Epithelial cell of alveolus of lung (primary cell): ENCODE measurements around the genes FTSJ1, HDAC6 and CCDC120.

DNA sequence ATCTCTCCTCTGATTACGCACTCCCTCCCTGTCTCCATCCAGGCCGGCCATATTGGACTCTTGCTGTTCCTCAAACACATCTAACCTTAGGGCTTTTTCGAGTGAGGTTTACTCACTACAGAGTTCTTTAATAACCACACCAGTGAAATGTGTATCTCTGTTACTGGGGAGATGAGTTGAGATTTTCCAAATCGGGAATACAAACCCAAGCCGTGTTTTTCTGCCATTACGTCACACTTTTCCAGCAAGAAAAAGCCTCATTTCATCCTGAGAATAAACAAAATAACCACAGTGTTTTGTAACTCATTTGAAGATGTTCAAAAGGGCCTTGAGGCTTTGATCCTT, 2.8 kb downstream of the USP11 start:
- RAMPAGE, long total RNA = no peak
- RRBS = no CpG with 5 or more reads among the region's 6 CpGs

- RAMPAGE, long total RNA = no peak
- RRBS = no CpG with 5 or more reads among the region's 17 CpGs
Observed at GRCh38 chrX:47315991-47316872, 54.1 kb upstream of the ZNF157 start.

DNA sequence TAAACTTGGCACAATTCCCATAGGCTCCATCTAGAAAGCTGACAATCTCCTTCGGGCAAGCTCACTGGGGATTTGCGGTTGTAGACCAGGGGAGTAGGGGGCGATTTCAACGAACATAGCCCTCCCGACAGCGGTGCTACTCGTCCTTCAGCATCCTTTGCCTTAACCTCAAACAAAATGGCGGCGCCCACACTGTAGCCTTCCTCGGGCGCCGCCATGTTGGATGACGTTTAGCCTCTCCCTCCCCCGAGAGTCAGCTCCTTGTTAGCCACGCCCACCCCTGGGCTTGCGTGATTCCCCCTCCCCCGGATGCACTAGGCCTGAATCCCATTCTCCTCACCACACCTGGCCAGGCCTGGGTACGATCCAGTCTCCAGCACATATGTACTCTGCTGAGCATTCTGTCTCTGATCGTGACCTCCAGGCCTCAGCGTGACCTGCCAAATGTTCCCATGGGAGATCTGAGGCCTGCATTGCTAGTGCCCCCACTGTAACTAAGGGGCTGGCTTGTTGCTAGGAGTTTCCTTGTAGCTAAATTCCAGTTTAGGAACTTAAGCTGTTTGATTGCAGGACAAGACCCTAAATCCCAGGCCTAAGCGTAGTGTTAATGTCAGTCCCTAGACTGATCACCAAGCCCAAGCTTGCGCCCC, 48.9 kb upstream of the ZNF157 start:
- RAMPAGE, long total RNA = no peak
- RRBS = no CpG with 5 or more reads among the region's 22 CpGs

GRCh38 chrX:47676349-47676949, 17.5 kb upstream of the UXT start:
- RAMPAGE, long total RNA = no peak
- RRBS = no CpG with 5 or more reads among the region's 5 CpGs

GRCh38 chrX:48466753-48467908, 2.9 kb downstream of the SLC38A5 start:
- RAMPAGE, long total RNA = no peak
- RRBS = no CpG with 5 or more reads among the region's 27 CpGs

DNA sequence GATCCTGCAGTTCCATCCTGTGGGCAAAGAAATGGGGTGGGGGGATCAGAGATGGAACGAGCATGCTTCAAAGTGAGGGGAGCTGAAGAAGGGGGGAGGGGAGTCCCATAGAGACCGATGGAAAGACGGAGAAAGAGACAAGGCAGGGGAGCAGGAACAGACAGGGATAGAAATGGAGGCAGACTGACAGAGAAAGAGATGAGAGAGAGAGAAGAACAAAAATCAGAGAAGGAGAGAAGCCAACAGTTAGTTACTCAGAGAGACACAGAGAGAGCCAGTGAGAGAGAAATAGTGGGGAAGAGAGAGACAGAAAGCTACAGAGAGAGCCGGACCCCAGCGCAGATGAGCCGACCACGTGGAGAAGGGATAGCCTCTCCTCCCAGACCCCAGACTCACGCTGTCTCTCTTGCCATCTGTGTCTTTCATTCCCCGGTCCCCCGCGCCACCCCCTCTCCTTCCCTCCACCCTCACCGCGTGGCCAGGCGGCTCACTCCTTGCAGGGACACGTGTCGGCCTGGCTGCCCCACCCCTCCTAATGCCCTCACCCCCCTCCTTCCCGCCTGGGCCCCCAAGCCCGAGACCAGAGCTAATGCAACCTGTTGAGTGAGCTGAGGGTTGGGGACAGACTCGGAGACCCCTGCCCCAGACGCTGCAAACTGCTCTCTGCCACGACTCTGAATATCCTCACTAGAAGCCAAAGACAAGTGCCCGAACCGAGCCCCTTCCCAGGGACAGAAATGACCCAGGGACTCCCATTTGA, 2.0 kb downstream of the SLC38A5 start:
- RAMPAGE, long total RNA = start-site peak on the minus strand centred at position 417 of the sequence, 46 bp wide, 39 and 166 reads in 2 replicates
- RRBS = 15% methylated on average over 5 of the region's 23 CpGs

DNA sequence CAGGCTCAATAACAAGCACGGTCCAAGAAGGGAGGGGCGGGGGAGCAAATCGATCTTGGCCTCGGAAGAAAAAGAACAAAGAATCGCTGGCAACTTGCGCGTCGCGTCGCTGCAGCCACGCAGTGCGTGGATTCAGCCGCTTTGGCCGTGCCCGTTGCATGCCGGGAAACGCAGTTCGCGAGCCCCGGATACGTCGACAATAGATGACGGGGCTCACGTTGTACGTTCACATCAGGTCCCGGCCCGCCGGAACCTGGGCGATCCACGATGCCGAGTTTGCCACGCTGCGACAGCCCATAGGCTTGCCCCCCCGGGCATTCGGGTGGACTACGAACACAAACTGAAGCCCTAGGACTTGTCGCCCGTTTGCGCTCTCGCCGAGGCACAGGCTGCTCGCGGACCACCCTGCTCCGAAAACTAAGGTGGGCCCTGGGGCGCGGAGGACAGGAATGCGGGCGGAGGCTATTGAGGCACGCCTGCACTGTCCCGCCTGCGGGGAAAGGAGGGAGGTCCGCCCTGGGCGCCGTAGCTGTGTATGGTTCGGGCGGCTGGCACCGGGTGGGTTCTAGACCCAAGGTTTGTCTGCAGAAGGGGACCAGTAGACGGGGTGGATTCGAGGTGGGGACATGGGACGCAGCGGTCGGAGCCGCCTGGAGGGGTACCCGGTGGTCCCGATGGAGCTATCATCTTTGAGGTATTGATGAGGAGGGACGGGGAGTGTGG, at the start of gene FTSJ1:
FTSJ1 (plus strand) TSS at position 225 of the 723 bp plus-strand sequence.
- RAMPAGE, long total RNA = start-site peak on the plus strand centred at position 291 of the sequence, 136 bp wide, 53 and 164 reads in 2 replicates
- RRBS = 49% methylated on average over 12 of the region's 66 CpGs

DNA sequence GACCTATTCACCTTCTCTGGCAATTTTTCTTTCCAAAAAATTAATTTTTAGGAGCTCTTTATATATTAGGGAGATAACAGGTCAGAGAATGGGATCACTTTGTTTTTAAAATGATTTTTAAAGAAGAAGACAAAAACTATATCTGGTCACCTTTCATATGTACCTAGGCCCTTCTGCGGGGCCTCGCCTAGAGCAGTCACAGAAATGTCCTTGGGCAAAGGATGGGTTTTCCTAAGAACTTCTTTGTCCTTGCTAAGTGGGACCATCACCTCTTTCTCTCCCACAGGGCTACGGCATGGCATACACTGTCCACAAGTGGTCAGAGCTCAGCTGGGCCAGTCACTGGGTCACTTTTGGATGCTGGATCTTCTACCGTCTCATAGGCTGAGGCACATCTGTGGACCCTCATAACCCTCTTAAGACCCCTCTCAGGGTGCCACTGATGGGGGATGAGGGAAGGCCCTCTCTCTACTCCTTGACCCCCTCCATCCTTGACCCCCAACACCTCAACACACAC, 1.5 kb upstream of the EBP start:
- RAMPAGE, long total RNA = no peak
- RRBS = no CpG with 5 or more reads among the region's 4 CpGs

- RAMPAGE, long total RNA = no peak
- RRBS = no CpG with 5 or more reads among the region's 10 CpGs
Observed at GRCh38 chrX:48528147-48528812, 6.7 kb downstream of the EBP start.

DNA sequence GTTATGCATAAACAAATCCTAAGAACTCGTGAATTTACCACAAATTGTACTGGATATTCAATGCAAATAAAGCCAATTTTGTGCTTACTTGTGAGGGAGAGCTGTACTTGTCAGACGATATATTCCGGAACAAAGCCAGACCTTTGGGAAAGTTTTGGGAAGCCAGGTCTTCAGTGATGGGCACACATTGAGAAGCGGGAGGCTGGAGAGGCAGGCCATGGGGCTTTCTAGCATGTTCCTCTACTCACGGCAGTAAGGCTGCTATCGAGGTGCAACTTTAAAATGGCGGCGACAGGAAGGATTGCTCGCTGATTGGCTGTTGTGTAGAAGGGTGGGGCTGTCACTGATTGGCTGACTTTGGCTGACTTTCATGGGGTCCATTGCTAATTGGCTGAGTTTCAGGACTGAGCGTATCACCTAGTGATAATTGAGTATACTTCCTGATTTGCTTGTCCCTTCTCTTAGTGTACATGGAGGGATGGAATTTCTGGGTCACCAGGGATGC, 19.8 kb upstream of the GLOD5 start:
- RAMPAGE, long total RNA = no peak
- RRBS = no CpG with 5 or more reads among the region's 10 CpGs

DNA sequence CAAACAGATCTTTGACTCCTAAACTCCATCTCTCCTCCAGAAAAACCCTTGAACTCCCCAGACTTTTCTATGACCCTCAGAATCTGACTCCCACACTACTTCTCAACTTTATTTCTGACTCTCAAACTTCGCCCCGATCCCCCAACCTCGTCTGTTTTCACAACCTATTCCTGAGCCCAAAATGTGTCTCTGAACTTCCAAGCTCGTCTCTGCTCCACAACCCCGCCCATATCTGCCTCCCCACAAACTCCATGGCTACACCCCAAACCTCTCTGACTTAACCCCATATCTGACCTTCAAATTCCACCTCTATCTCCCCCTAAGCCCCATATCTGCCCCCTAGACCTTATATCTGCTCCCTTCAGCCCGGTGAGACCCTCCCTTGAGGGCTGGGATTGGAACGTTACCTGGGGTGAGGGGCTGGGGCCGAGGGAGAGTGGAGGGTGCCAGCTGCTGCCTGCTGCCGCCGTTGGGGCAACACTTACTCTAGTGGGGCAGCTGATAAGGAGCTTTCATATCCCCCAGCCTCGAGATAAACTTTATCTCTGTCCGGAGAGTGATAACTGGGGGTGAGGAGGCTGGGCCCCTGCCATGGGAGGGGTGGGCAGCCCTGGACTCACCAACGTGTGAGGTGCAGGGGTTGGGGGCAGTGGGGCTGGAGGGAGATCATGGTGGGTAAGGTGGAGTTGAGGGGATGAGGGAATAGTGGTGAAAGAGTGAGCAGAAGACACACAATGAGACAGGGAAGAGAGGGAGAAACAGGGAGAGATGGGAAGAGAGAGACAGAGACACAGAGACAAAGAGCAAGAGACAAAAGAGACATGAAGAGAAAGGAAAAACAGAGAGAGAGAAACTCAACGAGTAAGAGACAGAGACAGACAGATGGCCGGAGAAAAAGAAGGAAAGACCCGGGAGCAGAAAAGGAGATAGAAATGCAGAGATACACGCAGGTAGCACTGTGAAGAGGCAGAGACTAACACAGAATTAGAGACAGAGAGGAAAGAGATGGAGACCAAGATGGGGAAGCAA, 1.4 kb downstream of the GATA1 start:
- RAMPAGE, long total RNA = no peak
- RRBS = no CpG with 5 or more reads among the region's 17 CpGs

GRCh38 chrX:48800539-48801167, 1.2 kb upstream of the HDAC6 start:
- RAMPAGE, long total RNA = no peak
- RRBS = no CpG with 5 or more reads among the region's 15 CpGs

GRCh38 chrX:48801859-48802297, at the start of gene HDAC6:
TSS of gene HDAC6 (plus strand) at chrX:48802067.
- RAMPAGE, long total RNA = start-site peak on the plus strand at chrX:48802026-48802130, 78 and 39 reads in 2 replicates
- RRBS = no CpG with 5 or more reads among the region's 38 CpGs

- RAMPAGE, long total RNA = no peak
- RRBS = no CpG with 5 or more reads among the region's 7 CpGs
Observed at GRCh38 chrX:48925810-48926099, 6.9 kb upstream of the PIM2 start.

GRCh38 chrX:48990833-48991234, 11.2 kb downstream of the GRIPAP1 start:
- RAMPAGE, long total RNA = no peak
- RRBS = 89% methylated on average over 1 of the region's 6 CpGs

- RAMPAGE, long total RNA = no peak
- RRBS = no CpG with 5 or more reads among the region's 3 CpGs
Observed at GRCh38 chrX:49028463-49028974, 14.6 kb downstream of the TFE3 start.

DNA sequence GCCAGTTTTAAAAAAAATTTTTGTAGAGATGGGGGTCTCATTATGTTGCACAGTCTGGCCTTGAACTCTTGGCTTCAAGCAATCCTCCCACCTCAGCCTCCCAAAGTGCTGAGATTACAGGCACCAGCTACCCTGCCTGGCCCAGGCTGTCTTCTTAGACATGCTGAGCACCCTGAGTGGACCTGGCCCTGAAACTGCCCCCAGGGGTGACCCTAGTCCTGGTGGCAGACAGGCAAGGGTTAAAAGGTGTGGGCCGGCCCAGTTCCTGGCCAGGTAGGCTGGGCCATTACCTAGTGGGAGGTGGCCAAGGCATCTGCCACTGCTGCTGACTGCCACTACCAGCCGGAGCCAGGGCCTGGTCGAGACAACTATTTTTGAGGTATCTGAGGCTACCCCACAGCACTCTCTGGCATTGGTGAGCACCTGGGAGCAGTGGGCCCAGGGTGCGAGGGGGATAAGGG, at the start of gene CCDC120:
CCDC120 (plus strand) TSS at position 319 of the 461 bp plus-strand sequence.
- RAMPAGE, long total RNA = no peak
- RRBS = 41% methylated on average over 2 of the region's 4 CpGs

- RAMPAGE, long total RNA = no peak
- RRBS = 90% methylated on average over 6 of the region's 24 CpGs
Observed at GRCh38 chrX:49064389-49064902, 5.6 kb downstream of the CCDC120 start.

DNA sequence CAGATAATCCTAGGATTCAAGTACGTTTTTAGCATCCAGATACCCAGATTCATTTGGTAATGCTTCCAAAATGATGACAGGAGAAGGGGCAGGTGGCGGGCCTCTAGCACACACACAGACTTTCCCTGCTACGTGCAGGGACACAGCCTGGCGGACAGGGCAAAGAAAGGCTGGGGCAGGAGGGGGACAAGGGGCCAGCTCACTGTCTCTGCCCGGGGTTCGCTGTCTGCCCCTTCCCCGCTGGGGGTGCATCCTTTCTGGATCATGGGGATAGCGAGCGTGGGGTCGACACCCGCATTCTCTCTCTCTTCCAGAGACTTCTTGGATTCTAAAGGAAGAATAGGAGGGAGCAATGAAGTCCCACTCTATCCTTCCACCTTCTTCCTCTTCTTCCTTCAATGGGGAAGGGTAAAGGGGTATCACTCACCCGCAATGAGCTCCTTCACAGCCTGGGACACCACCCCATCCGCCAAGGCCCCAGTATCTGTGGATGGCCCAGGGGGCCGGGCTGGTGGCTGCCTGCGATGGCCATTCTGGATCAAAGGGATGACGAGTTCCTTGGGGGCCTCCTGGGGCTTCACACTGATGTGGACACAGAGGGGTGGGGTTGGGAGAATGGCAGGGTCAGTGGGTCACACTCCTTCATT, 1.2 kb downstream of the GPKOW start:
- RAMPAGE, long total RNA = no peak
- RRBS = no CpG with 5 or more reads among the region's 16 CpGs

DNA sequence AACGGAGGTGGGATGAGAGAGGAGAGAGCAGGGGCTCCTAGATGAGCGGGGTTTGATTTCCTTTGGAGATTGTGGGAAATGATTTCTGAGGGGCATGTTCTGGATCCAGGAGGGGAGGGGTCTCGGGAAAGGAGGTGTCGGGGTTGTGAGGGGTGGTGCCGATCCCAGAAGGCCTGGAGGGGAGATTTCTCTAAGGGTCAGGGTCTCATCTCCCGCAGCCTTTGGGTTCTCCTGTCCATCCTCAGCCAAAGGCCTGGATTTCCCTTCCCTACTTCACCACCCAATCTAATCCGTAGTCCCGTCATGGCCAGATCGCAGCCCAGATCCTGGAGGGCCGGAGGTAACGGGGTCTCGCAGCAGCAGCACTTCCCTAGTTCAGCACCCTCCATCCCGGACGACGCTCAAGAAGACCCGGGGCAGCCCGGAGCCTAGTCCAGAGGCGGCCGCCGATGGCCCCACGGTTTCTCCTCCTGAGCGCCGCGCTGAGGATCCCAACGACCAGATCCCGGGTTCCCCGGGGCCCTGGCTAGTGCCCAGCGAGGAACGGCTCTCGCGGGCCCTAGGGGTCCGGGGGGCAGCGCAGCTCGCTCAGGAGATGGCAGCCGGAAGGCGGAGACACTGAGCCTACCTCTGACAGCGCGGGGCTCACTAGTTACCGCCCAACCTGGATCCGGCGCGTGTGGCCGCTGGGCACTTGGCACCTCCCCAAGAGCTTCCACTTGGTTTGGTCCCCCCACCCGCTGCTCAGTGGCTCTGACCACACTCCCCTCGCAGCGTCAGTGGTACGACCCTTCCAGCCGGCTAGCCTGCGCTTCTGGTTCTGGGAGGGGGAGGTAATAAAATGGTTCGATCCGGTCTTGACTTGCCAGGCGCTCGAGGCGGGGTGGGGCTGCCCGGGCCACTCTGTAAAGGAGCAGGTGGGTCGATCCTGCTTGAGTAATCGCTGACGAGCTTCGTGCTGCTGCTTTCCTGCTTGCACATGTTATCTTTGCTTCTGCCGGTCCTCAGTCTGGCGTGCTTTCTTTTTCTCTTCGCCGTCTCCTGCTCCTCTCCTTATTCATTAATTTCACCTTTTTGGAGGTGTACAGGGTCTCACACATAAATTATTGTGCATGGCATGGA, 3.6 kb downstream of the MAGIX start:
- RAMPAGE, long total RNA = no peak
- RRBS = 24% methylated on average over 31 of the region's 63 CpGs